ENCODE data around the genes HBM and GNG13.

DNA sequence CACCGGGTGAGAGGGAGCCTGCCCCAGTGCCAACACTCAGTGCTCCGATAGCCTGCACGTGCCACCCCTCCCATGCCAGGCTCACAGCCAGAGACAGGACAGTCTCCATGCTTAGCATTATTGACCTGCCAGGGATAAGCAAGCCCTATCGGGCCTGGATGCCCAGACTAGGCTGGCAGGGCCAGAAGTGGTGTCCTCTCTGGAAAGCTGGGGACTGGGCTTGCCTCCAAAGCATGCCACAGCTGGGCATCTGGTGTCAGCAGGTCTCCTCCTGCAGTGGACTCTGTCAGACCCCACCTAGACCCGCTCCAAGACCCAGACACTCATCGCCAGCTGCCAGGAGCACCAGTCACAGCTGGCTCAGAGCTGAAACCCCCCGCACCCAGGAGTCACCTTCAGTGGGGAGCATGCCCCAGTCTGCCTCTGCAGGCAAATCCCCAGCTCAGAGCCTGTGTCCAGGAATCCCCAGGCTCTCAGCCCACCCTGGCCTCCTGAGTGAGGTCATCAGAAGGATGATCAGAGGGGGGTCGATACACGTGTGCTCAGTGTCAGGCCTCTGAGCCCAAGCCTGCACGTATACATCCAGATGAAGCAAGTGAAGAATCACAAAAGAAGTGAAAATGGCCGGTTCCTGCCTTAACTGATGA lies 1.8 kb upstream of the RHBDF1 start:
- RRBS = no CpG with 5 or more reads among the region's 11 CpGs

- RRBS = 7% methylated on average over 20 of the region's 47 CpGs
These were observed at the start of gene HBM for GRCh38 chr16:165795-166218. Gene HBM (plus strand): TSS chr16:165978.

GRCh38 chr16:185942-186307 lies 5.7 kb downstream of the HBQ1 start:
- RRBS = no CpG with 5 or more reads among the region's 35 CpGs

- RRBS = 96% methylated on average over 4 of the region's 25 CpGs
These were observed 2.1 kb downstream of the PDIA2 start for GRCh38 chr16:284959-285497.

GRCh38 chr16:345998-347276 lies 6.1 kb downstream of the AXIN1 start:
- RRBS = no CpG with 5 or more reads among the region's 43 CpGs

DNA sequence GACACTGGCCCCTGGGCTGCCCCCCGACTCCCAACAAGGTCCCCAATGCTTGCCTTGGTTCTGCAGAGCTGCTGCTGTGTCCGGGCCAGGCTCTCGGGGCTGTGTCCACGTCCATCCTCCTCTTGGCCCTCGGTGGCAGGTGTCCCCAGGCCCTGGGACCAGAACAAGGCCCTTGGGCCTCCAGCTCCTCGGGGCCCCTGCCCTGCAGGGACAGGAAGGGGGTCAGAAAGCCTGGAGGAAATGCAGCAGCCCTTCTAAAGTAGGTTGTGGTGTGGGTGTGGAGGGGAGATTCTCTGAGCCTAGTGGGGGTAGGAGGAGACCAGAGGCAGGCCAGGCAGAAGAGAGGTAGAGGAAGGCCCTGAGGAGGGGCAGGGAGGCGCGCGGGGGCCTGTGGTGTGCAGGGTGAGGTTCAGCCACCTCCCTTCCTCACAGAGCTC lies 2.5 kb upstream of the AXIN1 start:
- RRBS = no CpG with 5 or more reads among the region's 9 CpGs

DNA sequence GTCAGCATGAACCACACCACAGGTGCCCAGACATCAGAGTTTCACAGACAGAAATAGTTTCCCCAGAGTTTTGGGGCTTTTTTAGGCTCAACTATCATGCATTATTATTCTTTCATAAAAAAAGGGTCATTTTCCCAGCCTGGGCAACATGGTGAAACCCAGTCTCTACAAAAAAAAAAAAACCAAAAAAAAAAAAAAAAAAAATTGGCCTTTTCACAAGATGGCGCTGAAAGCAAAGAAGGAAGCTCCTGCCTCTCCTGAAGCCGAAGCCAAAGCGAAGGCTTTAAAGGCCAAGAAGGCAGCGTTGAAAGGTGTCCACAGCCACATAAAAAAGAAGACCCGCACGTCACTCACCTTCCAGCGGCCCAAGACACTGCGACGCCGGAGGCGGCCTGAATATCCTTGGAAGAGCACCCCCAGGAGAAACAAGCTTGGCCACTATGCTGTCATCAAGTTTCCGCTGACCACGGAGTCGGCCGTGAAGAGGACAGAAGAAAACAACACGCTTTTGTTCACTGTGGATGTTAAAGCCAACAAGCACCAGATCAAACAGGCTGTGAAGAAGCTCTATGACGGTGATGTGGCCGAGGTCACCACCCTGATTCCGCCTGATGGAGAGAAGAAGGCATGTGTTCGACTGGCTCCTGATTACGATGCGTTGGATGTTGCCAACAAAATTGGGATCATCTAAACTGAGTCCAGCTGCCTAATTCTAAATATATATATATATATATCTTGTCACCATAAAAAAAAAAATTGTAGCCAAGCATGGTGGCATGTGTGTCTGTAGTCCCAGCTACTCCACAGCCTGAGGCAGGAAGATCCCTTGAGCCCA lies 5.0 kb upstream of the PGAP6 start:
- RRBS = no CpG with 5 or more reads among the region's 22 CpGs

GRCh38 chr16:387974-388662 lies 6.3 kb upstream of the PGAP6 start:
- RRBS = no CpG with 5 or more reads among the region's 17 CpGs

- RRBS = no CpG with 5 or more reads among the region's 13 CpGs
These were observed 5.1 kb upstream of the NME4 start for GRCh38 chr16:391760-392509.

- RRBS = no CpG with 5 or more reads among the region's 3 CpGs
These were observed 807 bp upstream of the NME4 start for GRCh38 chr16:396182-396601.

GRCh38 chr16:682273-682792 lies 1.8 kb downstream of the JMJD8 start:
- RRBS = no CpG with 5 or more reads among the region's 17 CpGs

DNA sequence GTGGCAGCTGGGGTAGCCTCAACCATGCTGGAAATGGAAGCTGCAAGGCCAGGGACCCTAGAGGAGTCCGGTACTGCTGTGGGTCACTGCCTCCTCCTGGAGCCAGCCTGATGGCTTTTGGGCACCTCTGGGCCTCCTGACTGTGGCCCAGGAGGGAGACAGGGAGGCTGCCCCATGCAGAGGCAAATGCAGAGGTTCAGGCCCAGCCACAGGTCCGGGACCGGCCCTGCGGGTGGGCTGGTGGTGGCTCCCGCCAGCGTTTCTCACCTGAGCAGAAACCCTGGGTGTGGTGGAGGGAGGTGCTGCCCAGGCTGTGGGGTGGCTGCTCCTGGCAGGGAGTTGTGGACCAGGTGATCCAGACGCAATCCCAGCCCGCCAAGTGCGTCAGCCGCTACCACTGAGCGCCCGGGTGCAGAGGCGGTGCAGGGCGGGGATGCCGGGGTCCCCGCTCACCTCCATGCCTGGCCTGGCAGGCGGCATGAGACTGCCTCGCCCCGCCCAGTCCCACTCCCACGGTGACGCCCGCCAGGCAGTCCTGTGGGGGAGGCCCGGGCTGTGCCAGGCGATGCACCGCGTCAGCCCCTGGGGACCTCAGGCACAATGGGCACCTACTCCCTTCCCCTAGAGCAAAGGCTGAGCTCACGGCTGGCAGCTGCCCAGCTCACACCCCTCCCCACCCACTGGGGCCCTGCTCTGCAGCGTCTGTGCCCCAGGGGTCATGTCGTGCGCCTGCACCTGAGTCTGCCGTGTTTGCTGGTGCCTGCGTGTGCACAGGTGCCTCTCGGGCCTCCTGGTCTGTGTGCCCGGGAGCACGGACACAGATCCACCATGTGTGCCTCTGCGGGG lies 5.5 kb downstream of the RPUSD1 start:
- RRBS = no CpG with 5 or more reads among the region's 36 CpGs

- RRBS = 4% methylated on average over 14 of the region's 31 CpGs
These were observed at the start of gene GNG13 for GRCh38 chr16:800443-800957. Gene GNG13 (minus strand): TSS chr16:800734.

DNA sequence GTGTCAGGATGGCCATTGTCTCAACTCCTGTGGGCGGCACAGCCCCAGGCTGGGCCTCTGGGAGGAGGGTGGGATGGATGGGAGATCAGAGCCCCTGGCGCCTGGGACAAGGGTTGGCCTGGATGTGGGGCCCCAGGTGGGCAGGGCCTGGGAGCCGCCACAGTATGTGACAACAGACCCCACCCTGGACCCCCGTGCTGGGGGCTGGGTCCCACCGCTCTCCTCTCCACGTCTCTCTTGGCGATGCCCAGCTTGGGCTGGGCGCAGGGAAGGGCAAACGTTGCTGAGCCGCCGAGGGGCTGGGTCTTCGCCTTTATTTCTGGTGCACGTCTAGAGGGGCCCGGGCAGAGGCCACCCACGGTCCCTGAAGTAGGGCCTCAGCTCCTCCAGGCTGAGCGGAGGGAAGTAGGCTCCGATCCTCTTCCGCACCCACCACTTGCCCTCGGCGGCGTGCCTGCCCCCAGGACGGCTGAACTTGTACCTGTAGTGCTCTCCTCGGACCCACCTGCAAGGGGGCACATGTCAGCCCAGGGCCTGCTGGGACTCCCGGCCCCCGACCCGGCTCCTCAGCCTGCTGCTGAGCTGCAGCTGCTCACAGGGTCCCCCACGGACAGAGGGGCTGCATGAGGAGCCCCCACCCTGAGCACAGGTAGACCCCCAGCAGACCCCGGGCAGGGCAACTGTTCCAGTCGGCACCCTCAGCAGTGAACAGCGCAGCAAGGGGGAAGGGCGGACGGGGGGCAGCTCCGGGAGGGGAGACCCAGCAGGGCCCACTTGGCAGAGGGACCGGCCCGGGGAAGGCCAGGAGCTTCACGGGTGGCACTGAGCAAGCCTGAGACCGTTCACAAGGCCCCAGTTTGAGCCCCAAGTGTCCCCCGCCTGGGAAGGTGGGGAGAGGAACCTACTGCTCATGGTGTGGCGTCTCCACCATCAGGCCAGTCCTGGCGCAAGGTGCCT lies 53.9 kb upstream of the GNG13 start:
- RRBS = 74% methylated on average over 5 of the region's 40 CpGs

GRCh38 chr16:1083009-1083346 lies 10.4 kb downstream of the SSTR5 start:
- RRBS = 26% methylated on average over 16 of the region's 20 CpGs

GRCh38 chr16:1159890-1160644 lies 7.2 kb downstream of the CACNA1H start:
- RRBS = 26% methylated on average over 13 of the region's 47 CpGs

DNA sequence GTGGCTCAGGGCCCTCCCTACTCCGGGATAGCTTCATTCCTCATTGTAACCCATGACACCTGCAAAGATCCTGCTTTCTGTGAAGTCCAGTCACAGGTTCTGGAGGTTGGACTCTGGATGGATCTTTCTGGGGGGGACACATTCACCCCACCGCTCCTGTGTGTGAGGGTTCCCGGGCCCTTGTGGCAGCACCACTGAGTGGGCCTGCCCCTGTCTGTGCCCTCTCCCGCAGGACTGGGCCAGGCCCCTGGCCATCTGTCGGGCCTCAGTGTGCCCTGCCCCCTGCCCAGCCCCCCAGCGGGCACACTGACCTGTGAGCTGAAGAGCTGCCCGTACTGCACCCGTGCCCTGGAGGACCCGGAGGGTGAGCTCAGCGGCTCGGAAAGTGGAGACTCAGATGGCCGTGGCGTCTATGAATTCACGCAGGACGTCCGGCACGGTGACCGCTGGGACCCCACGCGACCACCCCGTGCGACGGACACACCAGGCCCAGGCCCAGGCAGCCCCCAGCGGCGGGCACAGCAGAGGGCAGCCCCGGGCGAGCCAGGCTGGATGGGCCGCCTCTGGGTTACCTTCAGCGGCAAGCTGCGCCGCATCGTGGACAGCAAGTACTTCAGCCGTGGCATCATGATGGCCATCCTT lies 21.2 kb downstream of the TPSG1 start:
- RRBS = 54% methylated on average over 16 of the region's 33 CpGs

GRCh38 chr16:1210794-1211270 lies 14.2 kb downstream of the TPSG1 start:
- RRBS = 59% methylated on average over 4 of the region's 25 CpGs

DNA sequence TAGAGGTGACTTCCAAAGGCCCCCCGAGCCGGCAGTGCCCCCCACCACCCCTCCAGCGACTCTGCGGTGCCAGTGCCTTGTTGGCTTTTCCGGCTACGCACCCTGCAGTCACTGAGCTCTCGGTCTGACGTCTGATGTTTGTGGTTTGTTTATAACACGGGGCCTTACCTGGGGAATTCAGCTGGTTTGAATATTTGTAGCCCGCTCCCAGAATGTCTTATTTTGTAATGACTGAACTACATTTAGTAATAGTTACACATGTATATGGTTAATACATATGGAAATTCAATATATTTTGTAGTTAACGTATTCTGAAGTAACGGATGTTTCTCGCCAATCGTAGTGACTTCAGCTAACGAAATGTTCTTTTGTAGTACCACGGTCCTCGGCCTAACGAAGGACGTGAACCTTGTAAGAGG lies 7.0 kb upstream of the BAIAP3 start:
- RRBS = 30% methylated on average over 4 of the region's 19 CpGs

GRCh38 chr16:1365825-1366506 lies 14.2 kb downstream of the GNPTG start:
- RRBS = no CpG with 5 or more reads among the region's 34 CpGs